Ishikawa (cell line): Measurements from ENCODE around the gene ANKRD10.

DNA sequence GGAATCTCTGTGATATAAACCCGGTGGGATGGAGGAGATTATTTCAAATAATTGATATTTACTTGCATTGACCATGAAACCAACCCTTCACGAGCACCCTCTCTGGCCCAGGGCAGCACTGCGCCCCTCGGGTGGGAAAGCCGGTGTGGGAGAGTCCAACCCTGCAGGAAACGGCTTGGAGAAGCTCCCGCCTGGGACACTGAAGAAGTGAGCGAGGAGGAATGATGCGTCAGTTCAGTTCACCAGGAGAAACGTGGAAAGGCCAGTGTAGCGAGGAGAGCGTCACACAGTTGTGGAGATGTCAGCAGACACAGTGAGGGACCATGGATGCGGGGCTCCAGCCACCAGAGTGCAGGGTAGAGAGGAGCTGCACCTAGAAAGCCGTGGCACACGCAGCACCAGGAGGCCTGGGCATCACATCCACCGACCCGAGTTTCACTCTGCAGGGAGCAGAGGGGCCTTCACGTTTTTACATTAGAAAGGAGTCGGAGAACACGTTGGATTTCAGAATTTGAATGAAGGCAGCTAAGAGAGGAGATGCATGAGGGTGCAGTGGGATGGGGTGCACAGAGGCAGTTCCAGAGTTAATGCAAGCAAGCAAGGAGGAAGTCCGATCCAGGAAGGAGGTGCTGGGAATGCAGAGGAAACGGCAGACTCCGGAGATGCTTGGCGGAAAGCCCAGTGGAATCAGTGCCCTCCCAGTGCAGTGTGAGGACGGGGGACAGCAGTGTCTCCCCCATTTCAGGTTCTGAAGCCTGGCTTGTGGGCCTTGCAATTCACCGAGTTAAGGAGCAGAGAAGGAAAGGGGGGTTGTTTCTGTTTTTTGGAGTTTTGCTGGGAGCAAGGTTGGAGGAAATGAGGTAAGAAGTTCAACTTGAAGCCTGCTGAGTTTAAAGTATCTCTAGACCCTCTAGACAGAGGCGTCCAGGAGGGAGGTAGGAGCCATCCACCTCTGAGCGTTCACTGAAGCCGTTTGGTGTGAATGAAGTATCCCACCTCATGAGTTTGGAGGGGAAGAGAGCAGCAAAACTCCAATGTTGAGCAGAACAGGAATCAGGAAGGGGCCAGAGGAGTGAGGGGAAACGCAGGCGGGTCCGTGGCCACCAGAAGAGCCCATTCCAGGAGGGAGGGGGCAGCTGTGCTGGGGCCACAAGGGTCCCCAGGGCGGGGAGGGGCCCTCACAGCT, 100.4 kb downstream of the COL4A2 start:
- RRBS: 88% methylated on average over 4 of the region's 33 CpGs

GRCh38 chr13:110411960-110413092, 105.2 kb downstream of the COL4A2 start:
- RRBS: no CpG with 5 or more reads among the region's 22 CpGs

GRCh38 chr13:110449406-110449954, 112.0 kb downstream of the RAB20 start:
- RRBS: 80% methylated on average over 4 of the region's 16 CpGs

DNA sequence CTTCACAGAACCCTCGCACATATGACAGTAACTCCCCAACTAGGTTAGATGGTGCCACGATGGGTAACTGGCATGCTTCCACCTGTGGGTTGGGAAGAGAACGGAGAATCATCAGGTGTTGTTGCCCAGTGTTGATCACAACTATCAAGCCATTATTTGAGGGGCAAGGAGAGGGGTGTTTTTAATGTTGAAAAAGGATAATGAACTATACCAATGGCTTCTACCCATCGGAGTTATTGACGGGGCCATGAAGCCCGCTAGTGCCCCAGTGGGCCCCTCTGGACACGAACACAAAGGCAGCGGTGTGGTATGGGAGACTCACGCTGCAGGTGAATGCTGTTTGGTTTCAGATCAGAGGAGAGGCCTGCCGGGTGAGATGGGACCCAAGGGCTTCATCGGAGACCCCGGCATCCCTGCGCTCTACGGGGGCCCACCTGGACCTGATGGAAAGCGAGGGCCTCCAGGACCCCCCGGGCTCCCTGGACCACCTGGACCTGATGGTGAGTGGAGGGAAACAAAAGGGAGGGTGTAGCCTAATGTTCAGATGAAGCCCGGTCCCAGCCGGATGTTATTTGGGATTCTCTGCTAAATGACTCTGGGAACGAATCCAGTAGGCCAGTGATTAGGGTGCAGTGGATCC, 111.4 kb downstream of the RAB20 start:
- RRBS: 87% methylated on average over 8 of the region's 19 CpGs

GRCh38 chr13:110455917-110456543, 105.5 kb downstream of the RAB20 start:
- RRBS: no CpG with 5 or more reads among the region's 11 CpGs

DNA sequence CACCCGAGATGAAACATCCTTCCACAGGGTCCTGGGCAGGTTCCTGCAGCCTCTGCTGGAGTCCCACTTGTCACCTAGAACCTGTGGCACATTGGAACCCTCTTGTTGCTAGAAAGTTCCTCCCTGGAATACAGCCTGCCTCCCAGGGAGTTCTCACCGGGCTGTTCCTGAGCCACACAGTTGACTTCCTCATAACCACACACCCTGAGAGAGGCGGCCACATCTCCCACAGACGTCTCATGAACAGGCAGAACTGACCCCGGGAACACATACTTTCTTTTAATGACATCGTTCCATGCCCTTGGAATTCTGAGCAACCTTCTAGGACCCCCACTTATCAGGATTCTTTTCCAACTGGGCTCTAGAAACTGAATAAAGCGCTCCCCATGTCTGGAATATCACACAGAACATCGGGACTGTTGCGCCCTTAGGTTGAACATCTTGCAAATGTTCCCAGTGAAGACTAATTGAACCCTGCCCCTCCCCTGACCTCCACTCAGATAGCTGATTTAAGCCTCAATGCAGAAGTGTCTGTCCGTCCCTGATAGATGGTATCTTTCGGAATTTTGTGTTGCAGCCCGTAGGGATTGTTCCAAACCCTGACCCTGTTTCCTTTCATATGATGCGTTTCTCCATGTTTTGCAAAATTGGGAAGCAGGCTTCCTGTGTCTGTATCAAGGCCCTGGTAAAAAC, 91.1 kb downstream of the RAB20 start:
- RRBS: 84% methylated on average over 3 of the region's 13 CpGs

DNA sequence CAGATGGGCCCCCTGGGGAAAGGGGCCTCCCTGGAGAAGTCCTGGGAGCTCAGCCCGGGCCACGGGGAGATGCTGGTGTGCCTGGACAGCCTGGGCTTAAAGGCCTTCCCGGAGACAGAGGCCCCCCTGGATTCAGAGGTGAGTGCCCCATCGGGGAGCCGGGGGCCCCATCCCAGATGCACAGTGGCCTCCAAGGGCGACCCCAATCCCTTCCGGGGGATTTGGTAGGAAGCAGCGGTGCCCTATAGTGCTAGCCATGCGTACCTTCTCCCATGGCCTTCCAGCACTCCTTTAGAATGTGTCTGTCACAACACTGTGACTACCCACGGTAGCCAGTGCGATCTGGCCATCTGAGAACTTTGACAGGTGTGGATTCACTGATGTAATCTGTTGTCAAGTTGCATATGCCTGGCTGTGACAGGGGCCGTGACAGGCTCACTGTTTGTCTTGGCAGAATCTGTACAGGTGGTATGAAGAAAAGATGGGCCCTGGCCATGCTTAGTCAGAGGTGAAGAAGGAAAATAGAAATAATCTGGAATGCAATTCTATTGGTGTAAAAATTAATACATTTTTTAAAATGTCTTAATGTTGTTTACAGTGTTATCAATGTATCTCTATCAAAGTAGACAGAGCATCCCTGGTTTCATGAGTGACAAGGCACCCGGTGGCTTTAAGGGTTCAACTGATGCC, 88.4 kb downstream of the RAB20 start:
- RRBS: 94% methylated on average over 7 of the region's 13 CpGs

DNA sequence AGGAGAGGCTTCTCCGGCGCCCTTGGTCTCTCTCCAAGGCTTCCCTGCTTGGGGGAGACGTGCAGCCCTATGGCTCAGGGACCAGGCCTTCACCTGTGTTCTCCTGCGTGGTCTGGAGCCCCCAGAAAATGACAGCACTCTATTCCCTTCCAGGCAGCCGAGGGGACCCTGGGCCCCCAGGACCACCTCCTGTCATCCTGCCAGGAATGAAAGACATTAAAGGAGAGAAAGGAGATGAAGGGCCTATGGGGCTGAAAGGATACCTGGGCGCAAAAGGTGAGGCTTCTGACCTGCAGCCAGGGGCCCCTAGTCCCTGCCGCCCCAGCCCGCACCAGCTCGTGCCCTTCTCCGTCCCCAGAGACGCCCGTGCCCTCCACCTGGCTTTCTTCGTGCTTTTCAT, 76.8 kb downstream of the RAB20 start:
- RRBS: no CpG with 5 or more reads among the region's 13 CpGs

- RRBS: no CpG with 5 or more reads among the region's 14 CpGs
These were observed 57.4 kb downstream of the RAB20 start for GRCh38 chr13:110504108-110504599.

DNA sequence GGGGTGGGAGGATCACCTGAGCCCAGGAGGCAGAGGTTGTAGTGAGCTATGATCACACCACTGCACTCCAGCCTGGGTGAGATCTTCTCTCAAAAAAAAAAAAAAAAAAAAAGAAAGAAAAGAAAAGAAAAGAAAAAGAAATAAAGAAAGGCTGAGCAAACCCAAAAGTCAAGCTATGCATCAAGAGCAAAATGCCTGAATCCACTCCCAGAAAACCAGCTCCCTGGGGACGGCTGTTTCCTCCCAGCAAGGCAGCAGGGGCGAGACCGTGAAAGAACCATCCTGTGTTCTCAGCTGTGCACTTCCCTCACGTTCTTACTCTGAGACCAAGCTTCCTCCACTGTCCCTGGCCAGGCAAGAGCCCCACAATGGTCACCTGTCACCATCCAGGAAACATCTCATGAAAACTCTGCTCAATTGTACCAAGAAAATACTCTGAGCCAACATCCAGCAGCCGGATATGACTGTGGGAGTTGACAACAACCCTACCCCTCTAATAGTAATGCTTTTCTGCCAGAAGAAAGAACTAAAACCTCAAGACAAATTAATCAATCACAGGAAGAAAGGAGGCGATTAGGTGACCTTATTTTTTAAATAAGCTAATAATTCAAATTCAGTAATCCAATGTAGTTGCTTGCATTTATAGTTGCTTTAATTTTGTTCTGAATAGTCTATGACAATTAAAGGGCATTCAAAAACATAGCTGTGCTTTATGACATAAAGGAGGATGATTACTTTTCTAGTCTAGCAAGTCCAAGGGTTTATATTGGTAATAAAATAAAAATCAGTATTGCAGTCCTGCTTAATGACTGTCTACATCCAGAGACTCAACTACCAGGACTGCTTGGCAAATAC, 22.8 kb downstream of the RAB20 start:
- RRBS: no CpG with 5 or more reads among the region's 6 CpGs

- RRBS: 95% methylated on average over 3 of the region's 30 CpGs
These were observed 3.8 kb downstream of the RAB20 start for GRCh38 chr13:110557335-110558497.

DNA sequence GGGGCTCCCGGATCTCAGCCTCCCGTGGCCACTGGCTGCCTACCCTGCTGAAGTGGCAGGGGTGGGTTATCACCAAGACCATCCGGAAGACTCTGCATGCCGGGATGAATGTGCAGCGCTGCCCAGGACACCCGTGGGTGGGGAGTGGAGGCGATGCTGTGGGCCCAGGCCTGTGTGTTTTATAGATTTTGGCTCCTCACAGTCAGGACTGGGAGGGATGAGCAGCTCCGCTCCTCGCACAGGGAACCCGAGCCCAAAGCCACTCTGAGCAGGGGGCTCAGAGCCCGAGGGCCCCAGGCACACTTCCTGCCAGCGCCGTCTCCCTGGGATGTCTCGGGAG, 31.1 kb downstream of the NAXD start:
- RRBS: 92% methylated on average over 3 of the region's 14 CpGs

DNA sequence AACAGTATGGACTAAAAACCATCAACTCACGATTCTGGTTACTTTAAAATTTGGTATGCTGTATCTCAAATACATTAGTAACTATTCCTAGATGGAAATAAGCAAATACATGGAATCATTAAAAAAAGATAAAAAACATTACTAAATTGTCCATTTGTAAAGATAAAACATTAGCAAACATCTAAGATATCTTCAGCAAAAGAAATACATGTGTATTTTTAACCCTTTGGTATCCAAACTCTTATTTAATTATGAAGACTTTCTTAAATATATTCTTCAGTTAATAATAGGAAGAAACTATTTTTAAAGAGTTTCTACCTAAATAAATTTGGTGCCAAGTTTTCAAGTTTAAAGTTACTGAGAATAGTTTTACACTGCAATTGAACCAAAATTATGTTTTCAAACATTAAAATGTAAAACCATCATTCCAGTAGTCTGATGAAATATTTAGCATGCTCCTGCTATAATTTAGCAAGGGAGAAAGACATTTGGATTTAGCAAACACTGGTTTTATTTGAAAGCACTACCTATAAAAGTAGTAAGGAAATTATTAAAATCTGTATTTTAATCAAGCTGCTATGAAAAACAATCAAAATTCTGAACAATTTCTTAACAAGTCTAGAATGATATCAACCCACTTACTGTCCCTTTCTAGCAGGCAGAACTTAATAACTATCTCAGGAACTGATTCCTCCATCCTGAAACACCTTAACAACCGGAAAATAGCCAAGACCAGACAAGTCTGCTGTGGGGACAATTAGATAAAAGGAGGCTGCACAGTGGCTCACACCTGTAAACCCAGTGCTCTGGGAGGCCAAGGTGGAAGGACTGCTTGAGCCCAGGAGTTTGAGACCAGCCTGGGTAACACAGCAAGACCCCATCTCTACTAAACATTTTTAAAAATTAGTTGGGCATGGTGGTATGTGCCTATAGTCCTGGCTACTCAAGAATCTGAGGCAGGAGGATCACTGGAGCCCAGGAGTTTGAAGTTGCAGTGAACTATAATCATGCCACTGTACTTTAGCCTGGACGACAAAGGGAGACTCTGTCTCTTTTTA, 13.5 kb downstream of the ANKRD10 start:
- RRBS: no CpG with 5 or more reads among the region's 3 CpGs

DNA sequence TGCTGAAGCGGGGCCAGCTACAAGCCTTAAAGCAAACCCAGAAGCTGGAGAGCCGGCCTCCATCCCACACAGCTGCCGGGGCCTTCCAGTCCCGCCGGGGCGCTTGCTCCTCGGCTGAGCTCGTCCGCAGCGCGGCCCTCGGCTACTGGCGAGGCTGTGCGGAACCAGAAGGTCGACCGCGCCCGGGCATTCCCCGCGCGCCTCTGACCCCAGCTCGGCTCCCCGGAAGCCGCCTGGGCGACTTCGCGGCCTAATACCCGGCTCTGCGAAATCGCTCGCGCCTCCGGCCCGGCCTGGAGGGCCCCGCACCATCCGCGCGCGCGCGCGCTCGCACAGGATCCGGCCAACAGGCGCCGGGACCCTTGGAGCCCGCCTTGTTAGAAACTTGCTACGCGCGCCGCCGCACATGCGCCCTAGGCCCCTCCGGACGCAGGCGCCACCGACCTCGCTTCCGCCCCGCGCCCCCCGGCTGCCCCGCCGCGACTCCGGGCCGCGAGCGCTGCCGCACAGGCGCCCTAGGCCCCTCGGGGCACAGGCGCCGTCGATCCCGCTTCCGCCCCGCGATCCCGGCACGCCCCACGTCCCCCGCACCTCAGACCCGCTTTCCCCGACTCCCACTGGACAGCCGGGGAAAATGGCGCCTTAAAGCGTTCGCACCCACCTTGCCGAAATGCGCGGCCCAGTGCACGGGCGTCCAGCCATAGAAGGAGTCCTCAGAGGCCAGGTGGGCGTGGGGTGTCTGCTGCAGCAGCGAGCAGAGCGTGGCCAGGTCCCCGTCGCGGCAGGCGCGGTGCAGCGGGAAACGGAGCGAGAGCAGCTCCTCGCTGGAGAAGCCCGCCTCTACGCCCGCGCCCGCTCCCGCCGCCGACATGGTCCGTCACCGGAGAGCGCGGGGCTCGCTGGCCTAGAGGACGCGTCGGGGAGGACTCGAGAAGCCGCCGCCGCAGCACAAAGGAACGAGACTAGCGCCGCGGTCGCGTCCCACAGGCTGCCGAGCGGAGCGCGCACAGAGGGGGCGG, at the start of gene ANKRD10:
Gene ANKRD10, minus strand, starts transcription at position 1,006 of the 1,019 bp plus-strand sequence.
- RRBS: 1% methylated on average over 64 of the region's 137 CpGs

GRCh38 chr13:111043543-111043846, 71.6 kb upstream of the ARHGEF7 start:
- RRBS: no CpG with 5 or more reads among the region's 10 CpGs

DNA sequence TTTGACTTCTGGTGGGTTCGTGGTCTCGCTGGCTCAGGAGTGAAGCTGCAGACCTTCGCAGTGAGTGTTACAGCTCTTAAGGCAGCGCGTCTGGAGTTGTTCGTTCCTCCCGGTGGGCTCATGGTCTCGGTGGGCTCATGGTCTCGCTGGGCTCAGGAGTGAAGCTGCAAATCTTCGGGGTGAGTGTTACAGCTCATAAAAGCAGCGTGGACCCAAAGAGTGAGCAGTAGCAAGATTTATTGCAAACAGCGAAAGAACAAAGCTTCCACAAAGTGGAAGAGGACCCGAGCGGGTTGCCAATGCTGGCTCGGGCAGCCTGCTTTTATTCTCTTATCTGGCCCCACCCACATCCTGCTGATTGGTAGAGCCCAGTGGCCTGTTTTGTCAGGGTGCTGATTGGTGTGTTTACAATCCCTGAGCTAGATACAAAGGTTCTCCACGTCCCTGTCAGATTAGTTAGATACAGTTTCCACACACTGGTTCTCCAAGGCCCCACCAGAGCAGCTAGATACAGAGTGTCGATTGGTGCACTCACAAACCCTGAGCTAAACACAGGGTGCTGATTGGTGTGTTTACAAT, 31.9 kb upstream of the ARHGEF7 start:
- RRBS: no CpG with 5 or more reads among the region's 17 CpGs

DNA sequence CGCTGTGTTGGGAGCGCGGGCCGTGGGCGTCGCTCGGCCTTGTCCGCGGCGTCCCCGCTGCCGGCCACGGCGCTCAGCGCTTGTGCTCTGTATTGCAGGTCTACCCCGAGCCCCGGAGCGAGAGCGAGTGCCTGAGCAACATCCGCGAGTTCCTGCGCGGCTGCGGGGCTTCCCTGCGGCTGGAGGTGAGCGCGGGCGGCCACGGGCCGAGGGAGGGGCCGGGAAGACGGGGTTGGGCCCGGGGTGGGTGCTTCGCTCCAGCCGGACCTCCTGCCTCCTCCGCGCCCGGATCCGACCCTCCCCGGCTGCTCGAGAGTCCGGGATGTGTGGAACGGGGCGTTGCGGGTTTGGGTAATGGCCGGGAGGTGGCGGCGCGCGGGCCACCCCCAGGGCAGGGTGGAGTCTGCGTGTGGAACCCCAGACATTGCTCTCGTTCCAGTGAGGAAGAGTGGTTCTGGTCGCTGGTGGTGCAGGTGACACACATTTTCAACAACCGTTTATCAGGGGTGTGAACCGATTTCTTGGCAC, 38.8 kb downstream of the ARHGEF7 start:
- RRBS: 1% methylated on average over 20 of the region's 55 CpGs

DNA sequence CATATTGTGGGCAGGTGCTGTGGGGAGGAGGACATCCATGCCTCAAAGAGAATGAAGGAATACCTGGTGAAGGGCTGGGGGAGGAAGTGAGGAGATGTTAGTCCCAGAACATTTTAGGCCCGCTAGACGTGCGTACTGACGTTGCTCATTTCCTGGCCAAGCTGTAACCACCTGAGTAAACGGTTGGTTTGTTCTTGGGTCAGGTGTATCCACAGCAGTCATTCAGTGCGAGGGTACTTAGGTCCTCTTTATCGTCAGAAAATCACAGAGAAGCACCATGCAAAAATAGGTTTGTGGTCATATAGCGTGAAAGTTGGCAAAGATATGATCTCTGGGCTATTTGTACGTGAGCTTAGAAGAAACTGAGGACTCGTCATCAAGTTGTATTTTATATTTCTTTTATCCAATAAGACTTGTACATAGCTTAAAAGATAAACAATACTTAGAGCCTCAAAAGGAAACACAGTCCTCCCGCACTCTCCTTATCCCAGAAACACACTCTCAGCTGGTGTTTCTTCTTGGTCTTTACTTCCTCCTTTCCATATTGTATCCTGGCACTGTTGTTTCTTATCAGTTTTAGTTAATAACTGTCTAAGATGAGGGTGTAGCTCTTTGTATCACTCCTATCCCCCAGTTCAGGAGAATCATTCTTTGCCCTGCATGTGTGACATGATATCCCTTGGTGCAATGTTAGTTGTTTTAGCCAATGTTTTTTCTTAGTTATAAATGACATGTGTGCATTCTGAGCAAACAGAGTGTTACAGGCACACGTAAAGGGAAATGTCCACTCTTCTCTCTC, 52.0 kb downstream of the ARHGEF7 start:
- RRBS: no CpG with 5 or more reads among the region's 12 CpGs

GRCh38 chr13:111184100-111184289, 68.9 kb downstream of the ARHGEF7 start:
- RRBS: no CpG with 5 or more reads among the region's 6 CpGs

DNA sequence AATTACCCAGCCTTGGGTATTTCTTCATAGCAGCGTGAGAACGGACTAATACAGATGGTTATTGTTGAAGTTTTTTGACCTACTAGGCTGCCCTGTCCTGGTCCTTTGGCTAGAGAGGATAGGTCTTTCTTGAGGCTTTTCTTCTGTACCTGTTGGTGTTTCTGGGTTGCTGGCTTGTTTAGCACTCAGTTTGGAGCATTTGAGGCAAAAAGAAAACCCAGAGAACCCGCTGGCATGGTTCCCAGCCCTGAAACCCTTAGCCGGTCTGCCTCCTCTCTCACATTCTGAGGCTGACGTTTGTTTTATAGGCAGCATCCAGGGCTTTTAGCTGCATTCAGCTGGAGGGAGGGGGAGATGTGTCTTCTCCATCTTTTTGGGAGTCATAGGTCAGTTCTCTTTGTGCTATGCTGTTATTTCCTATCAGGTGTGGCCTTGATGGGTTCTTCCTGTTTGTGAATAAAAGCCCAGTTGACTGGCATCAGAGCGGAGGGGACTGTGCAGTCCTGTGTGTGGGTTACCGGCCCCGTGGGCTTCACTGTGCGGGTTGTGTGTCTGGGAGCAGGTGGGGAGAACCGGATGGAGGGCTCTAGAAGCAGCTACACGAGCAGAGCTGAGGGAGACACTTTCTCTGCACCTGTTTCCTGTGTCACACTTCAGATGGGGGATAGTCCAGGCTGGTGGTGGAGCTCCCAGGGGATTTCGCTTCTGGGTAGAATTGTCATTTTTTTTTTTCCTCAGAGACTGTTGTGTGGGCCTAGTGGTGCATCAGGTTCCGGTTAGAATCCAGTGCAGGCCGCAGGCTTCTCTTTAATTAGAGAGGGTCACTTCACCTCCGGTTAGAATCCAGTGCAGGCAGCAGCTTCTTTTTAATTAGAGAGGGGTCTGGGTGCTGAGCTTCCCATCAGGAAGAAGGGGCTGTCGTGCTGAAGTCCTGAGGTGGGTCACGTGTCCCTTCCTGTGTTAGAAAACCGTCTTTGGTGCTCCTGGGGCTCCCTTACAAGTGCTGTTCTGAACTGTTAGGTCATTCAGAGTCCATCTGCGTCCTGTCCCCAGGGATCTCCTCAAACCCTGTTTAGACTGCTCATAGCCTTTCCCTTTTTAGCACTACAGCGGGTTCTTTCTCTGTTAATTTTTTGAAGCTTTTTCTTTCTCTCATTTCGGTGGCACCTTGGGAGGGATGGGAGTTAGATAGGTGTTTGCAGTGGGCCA, 69.6 kb downstream of the ARHGEF7 start:
- RRBS: 96% methylated on average over 6 of the region's 21 CpGs